ENCODE measurements around a stretch of chr6.

- PRO-cap, 8 experiments: no peak in any of the 8 experiments
Observed at GRCh38 chr6:4040671-4041104, 19.6 kb downstream of the PRPF4B start.

- PRO-cap, 8 experiments: no peak in any of the 8 experiments
Observed at GRCh38 chr6:4090770-4091146, 11.8 kb upstream of the FAM217A start.

DNA sequence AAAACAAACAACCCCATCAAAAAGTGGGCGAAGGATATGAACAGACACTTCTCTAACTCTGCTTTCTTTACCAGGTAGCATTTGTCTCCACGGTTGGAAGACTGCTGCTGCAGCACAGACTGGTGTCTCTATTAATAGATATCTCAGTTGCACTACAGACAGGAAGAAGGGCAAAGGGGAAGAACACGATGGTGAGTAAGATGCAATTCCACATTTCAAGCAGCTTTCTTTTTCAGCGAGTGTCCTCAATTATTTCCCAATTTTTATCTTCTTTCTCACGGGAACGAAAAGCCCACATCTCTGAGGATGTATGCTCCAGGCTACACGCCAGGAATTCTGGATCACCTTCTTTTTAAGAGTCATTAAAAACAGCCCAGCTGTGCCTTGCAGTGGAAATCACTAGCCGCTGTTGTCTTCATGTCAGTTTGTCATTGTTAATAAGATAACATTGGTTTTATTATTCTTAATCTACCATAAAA is 311.6 kb upstream of the ECI2 start:
- PRO-cap, 8 experiments: no peak in any of the 8 experiments

- PRO-cap, 8 experiments: no peak in any of the 8 experiments
Observed at GRCh38 chr6:4522321-4522783, 253.9 kb upstream of the CDYL start.

- PRO-cap, 8 experiments: no peak in any of the 8 experiments
Observed at GRCh38 chr6:4816872-4817423, 40.7 kb downstream of the CDYL start.

DNA sequence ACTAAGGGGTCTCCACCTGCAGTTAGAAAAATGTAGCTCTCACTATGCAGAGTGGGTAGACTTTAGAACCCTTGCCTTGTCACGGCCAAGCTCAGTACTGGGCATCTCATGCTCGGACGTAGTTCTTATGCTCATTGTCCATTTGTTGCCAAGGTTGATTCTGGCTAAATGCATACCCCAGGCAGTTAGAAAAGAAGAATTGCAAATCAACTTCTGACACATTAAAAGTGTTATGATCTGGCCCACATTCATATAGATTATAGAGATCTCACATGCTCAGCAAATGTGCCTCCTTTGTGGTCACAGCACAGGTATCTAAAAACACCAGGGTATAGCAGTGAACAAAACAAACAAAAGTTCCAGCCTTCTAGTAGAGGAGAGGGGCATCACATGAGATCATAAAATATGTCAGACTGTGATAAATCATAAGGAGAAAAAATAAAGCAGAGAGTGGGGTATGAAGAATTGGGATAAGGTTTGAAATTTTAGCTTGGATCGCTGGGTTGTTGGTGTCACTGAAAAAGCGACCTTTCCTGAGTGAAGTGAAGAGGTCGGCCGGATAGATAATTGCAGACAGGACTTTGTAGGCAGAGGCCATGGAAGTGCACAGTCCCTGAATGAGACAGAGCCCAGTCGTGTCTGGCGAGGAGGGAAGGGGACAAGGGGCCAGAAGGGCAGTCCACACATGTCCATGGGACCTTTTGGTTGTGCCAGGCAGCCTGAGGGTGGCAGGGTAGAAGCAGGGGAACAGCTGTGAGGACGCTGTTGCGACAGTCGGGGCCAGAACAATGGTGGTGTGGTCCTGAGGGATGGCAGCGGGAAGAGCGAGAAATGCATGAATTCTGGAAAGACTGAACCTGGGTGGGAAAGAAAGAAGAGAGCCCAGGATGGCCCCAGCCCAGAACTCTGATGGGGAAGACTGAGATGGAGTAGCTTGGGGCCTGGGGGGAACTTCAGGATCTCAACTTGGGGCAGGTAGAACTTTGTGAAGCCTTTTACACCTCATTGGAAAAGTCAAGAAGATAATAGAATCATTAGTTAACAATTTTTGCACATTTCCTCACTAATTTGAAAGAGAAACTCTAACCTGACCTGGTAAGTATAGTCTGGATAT is 80.0 kb downstream of the CDYL start:
- PRO-cap, 8 experiments: no peak in any of the 8 experiments

DNA sequence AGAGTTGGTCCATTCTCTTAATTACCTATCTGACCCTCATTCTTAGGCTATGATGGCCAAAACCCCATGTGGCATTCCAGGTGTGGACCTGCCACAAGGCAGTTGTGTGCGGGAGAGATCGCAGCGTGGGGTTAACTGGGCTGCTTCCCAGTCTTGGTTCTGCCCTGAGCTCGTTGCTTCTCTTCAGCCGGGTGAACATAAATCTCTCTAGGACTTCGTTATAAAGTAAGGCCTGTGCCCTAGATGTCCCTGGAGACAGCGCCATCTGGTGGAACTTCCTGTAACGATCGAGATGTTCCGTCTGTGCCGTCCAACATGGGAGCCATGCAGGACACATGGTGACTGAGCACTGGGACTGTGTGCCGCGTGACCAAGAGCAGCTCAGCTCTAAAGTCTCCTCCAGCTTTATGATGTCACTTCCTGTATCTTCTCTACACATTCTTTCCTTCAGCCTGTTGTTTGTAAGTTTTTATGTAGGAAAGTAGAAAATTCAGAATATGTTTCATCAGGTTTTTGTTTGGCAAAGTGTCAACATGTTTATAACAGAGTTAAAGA is 26.8 kb upstream of the RPP40 start:
- PRO-cap, 8 experiments: no peak in any of the 8 experiments

GRCh38 chr6:5115097-5115604 is 30.0 kb downstream of the PPP1R3G start:
- PRO-cap, 8 experiments: no peak in any of the 8 experiments

DNA sequence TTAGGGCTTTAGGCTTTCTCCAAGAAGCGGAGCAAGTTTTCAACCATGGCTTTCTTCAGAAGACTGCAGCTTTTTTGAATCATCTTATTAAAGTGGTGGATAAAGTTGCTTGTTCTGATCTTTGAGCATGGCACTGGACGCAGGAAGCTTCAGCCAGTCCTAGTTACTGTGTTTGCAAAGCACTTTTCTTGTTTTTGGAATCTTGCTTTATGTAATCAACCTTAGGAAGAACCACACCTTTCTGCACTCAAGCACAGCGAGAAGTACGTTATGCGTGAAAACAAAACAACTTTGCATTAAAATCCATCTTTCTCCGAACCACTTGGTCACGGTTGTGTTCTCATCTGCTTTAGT is 520 bp downstream of the FARS2 start:
- PRO-cap, 8 experiments: no peak in any of the 8 experiments

- PRO-cap, 8 experiments: no peak in any of the 8 experiments
Observed at GRCh38 chr6:5278090-5278580, 16.8 kb downstream of the FARS2 start.

GRCh38 chr6:5623692-5624171 is 362.4 kb downstream of the FARS2 start:
- PRO-cap, 8 experiments: no peak in any of the 8 experiments

DNA sequence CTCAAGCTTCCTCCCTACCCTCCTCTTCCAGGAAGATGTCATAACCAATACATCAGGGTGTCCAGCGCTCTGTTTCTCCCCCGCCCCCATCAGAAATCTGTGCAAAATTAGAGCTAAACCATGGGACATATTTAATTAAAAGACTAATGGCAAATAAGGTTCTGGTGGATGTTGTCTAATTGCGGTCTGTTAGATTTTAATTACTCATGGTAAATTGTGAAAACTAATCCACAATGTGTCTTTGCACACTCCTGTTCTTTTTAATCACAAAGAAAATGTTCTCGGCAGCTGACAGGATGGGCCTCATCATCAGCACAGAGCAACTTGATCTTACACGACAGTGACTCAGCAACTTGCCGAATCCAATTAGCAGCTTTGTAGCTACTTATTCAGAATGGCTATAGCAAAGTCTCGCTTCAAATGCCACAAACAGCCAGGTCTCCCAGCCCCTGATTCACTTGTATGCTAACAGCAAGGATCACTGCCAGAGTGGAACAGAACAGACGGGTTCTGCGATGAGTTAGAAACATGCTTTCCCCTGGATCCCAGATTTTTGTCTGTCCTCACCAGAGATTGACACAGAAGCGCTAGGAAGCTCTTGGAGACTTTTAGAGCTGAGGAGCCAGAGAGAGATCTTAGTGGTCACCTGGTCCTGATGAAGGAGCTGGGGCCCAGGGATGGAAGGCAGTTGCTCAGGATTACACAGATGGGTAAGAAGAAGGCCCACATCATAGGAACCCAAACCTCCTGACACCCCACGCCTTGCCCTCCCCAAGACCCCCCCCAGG is 254.4 kb downstream of the NRN1 start:
- PRO-cap, 8 experiments: no peak in any of the 8 experiments

- PRO-cap, 8 experiments: no peak in any of the 8 experiments
Observed at GRCh38 chr6:5782633-5783373, 223.9 kb downstream of the NRN1 start.

DNA sequence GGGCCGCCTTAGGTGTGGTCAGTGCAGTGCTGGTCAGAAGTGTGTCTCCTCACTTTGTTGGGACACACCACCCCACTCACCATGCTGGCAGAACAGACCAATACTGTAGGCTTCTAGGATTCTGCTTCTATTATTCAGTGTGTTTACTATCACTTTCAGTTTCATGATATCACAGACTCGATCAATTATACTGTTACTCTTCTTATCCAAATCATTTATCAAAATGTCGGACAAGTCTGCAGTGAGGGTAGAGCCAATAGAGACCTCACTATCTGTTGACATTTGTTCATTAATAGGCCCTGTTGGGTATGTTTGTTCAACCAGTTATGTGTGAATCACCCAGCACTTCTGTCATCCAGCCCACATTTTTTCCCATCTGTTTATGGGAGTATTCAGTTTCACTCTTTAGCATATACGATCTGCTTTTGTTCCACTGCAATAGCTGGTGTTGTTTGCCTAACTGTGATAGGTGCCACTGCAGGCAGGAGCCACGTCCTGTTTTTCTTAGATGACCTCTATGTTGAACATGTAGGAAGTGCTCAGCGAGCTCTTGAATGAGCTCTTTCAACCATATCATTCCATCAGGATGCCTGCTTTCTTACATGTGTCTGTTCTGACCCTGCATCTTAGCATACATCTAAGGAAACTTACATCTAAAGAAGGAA is 140.1 kb downstream of the NRN1 start:
- PRO-cap, 8 experiments: peak in 3 of 8 experiments; most common plus-strand start position 459 of the sequence (in 1); most common minus-strand start position 378 of the sequence (in 3)

GRCh38 chr6:6000070-6000468 is 6.7 kb downstream of the NRN1 start:
- PRO-cap, 8 experiments: no peak in any of the 8 experiments

GRCh38 chr6:6003321-6004303 is 3.1 kb downstream of the NRN1 start:
- PRO-cap, 8 experiments: no peak in any of the 8 experiments

DNA sequence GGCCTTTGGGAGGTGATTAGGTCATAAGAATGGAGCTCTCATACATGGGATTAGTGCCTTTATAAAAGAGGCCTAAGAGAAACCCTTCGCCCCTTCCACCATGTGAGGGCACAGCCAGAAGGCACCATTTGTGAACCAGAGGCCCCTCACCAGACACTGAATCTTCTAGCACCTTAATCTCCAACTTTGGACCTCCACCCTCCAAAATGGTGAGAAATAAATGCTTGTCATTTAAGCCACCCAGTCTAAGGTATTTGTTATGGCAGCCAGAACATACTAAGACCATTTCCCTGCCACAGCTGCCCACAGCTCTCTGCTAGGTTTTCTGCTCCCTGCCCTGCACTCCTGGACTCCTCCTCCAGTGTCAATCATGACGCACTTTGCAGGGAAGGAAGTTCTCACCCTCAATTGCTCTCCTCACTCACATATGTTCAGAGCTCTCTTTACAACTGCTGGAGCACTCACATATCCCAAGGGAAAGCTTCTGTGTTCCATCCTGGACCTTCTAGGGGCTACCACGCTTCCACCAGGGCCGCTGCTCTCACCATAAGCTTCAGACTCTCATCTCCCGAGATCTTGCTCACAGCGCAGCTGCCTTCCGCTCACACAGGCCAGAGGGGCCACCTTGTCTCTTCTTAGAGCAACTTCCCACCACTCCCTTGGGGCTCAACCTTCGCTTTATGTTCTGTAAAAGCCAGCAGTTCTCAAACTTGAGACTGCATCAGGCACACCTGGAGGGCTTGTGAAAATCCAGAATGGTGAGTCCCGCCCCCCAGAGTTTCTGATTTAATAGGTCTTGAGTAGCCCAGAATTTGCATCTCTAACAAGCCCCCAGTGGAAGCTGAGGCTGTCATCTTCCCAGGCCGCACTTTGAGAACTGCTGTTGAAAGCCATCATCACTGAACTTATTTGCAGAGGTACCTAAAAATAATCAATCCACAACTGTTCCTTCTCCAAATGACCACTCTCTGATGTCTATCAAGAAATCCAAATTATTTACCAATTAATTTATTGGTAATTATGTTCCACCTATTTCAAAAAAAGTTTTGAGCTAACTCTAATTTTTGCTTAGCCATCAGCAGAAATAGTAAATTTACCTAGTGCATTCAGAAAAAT is 1.5 kb upstream of the LY86 start:
- PRO-cap, 8 experiments: peak in 1 of 8 experiments; most common minus-strand start position 318 of the sequence (in 1)

GRCh38 chr6:6623658-6623943 is 35.1 kb downstream of the LY86 start:
- PRO-cap, 8 experiments: no peak in any of the 8 experiments

- PRO-cap, 8 experiments: no peak in any of the 8 experiments
Observed at GRCh38 chr6:6656288-6656764, 67.8 kb downstream of the LY86 start.

- PRO-cap, 8 experiments: no peak in any of the 8 experiments
Observed at GRCh38 chr6:6714646-6715367, 126.3 kb downstream of the LY86 start.

Data from peripheral blood mononuclear cell (primary cell).